Lung (tissue), 4 donors: ENCODE measurements around a stretch of chr13.

DNA sequence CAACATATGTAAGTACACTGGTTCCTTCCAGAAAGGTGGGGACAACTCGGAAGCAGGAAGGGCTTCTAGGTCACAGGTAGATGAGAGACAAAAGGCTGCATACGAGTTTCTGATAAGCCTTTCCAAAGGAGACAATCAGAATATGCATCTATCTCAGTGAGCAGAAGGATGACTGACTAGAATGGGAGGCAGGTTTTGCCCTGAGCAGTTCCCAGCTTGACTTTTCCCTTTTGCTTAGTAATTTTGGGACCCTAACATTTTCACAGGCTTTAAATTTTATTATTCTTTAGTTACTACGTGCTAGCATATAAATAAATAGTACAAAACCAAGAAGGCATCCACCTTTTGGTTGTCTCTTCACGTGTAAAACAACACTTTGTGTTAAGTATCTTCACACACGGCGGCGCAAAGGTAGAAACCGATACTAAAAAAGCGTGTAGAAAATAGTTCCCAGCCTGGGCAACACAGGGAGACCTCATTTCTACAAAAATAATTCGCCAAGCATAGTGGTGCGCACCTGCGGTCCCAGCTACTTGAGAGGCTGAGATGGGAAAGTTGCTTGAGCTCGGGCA, 782 bp upstream of the ERCC5 start:
- PRO-cap = no peak
- RAMPAGE, long total RNA = no peak
- RRBS = no CpG with 5 or more reads among the region's 13 CpGs

- PRO-cap = no peak
- RAMPAGE, long total RNA = no peak
- RRBS = no CpG with 5 or more reads among the region's 13 CpGs
These were observed 56.9 kb downstream of the ERCC5 start for GRCh38 chr13:102902576-102903199.

GRCh38 chr13:105979240-105980090, 513.6 kb downstream of the DAOA start:
- PRO-cap = no peak
- RAMPAGE, long total RNA = no peak
- RRBS = no CpG with 5 or more reads among the region's 11 CpGs

- PRO-cap = no peak
- RAMPAGE, long total RNA = no peak
- RRBS = no CpG with 5 or more reads among the region's 13 CpGs
These were observed 431.5 kb downstream of the EFNB2 start for GRCh38 chr13:106103687-106104647.

- PRO-cap = no peak
- RAMPAGE, long total RNA = no peak
- RRBS = no CpG with 5 or more reads among the region's 34 CpGs
These were observed 322.0 kb downstream of the EFNB2 start for GRCh38 chr13:106213297-106214108.

GRCh38 chr13:106344103-106344643, 191.3 kb downstream of the EFNB2 start:
- PRO-cap = no peak
- RAMPAGE, long total RNA = no peak
- RRBS = no CpG with 5 or more reads among the region's 4 CpGs

DNA sequence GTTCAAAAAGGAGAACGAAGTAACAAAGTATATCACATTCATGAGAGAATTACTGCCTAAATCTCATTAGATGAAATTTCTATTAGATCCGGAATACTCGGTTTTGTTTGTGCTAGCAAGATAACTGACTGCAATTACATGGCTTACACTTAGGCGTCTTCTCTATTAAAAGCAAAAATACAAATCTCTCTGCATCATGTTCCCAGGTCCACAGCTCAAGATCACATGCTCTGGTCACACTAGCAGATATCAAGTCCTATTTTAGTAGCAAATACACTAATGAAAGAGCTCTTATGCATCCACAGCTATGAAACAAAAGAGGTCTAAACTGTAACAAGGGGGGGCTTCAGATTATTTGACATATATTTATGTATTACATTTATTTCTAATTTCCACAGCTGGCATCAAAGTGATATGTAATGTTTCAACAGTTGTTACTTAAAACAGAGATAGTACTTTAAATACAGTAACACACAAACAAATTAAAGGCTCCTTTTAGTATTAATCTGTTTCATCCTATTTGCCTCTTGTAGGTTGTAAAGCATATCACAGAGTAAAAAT, 53.5 kb downstream of the EFNB2 start:
- PRO-cap = no peak
- RAMPAGE, long total RNA = no peak
- RRBS = no CpG with 5 or more reads among the region's 4 CpGs

DNA sequence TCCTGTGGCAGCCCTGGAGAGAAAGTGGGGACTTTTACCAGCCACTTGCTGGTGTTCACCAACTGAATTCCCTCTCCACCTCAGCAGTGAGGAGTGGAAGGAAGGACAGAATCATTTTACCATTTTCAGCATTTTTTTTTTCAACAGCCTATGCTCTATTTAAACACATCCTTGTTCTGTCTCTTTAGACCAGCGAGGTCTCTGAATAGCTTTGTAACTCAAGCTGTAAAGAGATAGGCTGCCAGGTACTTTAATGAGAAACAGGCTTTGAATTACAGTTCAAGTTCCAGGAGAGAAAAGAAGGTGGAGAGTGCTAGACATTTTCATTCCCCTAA, 38.9 kb downstream of the EFNB2 start:
- PRO-cap = no peak
- RAMPAGE, long total RNA = no peak
- RRBS = no CpG with 5 or more reads among the region's 1 CpG

DNA sequence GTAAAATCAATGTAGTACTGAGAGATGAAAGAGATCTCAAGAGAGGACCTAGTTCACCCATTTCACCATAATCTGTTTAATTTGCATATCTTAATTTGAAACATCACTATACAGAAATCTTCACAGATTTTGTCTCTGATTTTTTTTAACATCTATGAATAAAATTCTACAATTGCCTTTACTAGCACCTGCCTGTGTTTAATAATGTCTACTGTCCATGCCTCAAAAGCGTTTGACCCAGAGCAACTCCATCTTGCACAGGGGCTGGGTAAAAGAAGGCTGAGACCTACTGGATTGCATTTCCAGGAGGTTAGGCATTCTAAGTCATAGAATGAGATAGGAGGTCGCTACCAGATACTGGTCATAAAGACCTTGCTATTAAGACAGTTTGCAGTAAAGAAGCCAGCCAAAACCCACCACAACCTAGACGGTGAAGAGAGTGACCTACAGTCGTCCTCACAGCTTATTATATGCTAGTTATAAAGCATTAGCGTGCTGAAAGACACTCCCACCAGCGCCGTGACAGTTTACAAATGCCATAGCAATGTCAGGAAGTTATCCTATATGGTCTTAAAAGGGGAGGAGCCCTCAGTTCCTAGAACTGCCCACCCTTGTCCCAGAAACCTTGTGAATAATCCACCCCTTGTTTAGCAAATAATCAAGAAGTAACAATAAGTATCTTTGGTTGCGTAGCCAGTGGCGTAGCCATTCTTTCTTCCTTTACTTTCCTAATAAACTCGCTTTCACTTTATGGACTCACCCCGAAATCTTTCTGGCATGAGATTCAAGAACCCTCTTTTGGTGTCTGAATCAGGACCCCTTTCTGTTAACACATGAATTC, 227.7 kb upstream of the ARGLU1 start:
- PRO-cap = no peak
- RAMPAGE, long total RNA = no peak
- RRBS = no CpG with 5 or more reads among the region's 11 CpGs

DNA sequence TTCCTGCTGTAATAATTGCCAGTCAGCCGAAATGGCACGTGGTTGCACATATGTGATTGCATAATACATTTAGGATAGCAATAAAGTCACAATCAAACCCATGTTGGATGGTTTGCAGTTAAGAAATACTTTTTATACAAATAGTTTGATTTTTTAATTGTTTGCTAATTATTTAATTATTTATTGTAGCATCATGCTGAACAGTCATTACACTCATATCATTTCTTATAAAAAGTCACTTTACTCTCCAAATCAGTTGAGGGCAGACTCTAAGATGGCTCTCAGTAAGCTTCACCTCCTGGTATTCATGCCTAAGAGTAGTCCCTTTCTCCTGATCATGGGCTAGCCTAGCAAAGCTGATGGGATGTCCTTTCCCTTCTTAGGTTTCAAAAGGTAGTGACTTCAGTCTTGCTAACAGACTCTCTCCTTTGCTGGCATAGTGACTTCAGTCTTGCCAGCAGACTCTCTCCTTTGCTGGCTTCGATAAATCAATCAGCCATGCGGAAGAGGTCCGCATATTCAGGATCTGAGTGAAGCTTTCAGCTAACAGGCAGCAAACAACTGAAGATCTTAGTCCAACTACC, 465.5 kb downstream of the NALF1 start:
- PRO-cap = no peak
- RAMPAGE, long total RNA = no peak
- RRBS = no CpG with 5 or more reads among the region's 5 CpGs

- PRO-cap = no peak
- RAMPAGE, long total RNA = no peak
- RRBS = no CpG with 5 or more reads among the region's 5 CpGs
These were observed 286.3 kb downstream of the NALF1 start for GRCh38 chr13:107581036-107581329.

DNA sequence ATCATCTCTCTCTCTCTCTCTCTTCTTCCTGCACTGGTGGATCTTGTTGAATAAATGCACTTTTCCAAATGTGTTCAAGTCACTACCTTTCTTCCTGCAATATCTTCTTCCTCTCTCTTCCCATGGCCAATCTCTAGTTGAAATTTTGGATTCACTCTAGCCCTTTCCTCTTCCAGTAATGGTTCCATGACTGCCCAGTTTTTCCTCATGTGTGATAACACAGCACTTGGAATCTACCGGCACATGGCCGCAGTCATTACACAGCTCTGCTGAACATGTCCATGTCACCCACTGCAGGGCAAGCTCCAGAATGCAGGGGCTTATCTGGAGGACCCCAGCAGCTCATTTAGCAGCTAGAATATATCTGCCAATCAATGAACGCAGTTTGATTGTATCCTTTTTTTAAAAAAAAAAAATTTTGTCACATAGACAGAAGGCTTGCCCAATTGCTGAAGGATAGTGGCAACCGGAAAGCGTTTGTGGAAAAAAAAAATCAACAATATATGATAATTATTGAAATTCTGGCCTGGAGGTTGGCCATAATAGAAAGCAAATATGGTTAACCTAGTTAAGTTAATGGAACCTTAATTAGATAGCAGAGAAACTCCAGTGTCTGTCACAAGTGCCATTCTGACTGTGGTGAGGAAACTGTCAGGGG, 78.8 kb downstream of the NALF1 start:
- PRO-cap = no peak
- RAMPAGE, long total RNA = no peak
- RRBS = no CpG with 5 or more reads among the region's 5 CpGs

DNA sequence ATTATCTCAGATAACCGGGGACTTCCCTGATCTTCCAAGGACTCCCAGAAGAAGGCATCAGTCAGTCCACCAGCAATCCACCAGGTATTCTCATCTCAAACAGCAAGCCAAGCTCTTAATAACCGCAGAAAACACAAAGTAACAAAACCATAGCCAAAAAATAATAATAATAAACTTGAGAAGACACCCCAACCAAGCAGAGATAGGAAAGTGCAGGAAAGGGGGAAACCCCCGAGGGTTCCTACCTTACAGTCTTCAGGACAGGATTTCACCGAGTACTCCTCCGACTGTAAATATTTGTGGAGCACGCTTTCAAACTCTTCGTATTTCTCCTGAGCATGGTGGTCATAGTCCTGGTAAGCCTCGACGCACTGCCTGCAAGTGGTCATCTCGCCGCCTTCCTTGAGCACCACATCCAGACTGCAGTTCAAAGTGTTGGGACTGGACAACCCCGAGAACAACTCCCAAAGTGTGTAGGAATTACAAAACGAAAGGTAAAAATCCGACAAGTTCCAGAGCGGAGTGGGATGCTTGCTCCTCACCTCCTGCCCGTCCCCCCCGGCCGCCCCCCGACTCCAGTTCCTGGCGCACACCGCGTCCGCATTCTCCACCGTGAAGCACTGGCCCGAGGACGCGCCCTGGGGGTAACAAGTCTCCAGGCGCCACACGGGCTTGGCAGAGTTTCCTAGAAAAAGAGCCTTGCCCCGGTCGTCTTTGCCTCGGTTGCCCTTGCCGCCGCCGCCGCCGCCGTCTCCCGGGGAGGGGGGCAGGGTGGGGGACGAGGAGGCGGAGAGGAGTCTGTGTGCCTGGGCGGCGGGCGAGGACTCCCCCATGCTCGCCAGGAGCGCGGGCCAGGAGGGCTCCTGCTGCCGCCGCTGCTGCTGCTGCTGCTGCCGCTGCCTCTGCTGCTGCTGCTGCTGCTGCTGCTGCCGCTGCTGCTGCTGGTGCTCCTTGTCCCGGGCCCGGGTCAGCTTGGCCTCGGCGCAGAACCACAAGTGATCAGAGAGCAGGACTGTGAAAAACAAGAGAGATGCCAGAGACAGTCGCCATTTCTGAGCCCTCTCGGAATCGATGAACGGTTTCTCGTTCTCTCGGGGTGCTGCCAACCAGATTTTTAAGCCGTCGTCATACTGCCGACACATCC, 1.5 kb downstream of the NALF1 start:
- PRO-cap = no peak
- RAMPAGE, long total RNA = no peak
- RRBS = 4% methylated on average over 10 of the region's 64 CpGs

DNA sequence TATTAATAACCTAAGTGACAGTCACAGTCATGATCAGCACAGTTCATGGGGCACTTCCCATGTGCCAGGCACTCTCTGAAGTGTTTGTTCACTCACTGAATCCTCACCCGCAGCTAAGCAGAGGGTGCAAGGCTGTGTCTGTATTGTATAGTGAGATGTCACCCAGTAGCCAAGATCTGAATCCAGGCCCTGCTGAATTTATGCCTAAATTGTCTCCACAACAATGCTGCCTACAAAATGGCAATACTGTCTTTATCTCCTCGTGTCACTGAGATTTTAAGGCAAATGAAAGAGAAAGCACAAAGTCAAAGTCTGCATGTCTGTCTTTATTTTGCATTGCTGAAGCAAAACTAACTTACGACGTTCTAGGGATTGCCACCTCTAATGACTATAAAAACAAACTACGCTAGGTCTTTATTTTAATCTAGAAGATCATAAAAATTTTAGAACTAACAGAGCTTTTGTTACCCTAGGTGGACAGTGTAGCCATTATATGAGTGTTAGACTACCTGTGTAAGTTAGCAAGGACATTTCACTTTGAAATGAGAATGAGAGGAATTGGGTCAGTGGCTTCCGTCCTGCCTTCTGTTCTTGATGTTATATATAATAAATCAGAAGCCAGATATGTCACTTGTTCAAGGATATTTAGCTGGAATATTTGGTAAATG, 286.9 kb downstream of the MYO16 start:
- PRO-cap = no peak
- RAMPAGE, long total RNA = no peak
- RRBS = no CpG with 5 or more reads among the region's 6 CpGs

GRCh38 chr13:108957935-108958207, 328.5 kb downstream of the MYO16 start:
- PRO-cap = no peak
- RAMPAGE, long total RNA = no peak

- PRO-cap = no peak
- RAMPAGE, long total RNA = no peak
- RRBS = no CpG with 5 or more reads among the region's 6 CpGs
These were observed 514.3 kb downstream of the IRS2 start for GRCh38 chr13:109271855-109272722.

DNA sequence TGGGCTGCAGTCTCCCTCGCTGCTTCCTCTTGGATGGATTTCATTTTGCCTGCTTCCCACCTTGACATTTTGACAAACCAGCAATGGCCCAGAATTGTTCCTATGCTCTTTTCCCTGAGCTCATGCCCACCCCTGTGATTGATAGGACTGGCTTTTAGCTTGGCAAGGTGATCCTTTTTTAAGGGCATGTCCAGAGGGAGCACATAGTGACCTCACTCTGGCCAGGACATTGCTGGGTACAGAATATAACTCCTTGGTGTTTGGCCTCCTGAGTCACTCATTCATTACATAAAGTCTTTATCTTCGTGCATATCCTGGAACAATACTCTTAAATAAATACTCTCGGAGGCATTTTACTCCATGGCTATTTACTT, 210.2 kb downstream of the IRS2 start:
- PRO-cap = no peak
- RAMPAGE, long total RNA = no peak
- RRBS = no CpG with 5 or more reads among the region's 3 CpGs

DNA sequence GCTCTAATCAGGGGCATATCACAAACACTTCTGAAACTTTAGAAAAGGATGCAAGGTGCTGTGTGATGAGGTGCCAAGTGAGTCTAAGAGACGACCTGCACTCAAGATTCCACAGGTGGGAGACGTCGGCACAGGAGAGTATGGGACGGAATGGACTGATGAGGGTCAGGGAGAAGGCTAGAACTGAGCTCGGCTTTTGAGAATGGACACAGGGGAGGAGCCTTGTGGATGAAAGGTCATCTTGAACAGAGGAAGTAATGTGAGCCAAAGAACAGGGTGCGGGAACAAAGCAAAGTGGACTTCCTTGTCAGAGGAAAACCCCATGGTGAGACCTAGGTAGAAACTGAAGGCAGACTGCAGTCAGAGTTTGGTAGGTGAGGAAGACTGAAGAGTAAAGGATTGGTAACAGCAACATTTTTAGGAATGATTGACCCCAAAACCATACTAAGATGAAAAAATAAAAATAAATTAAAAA, 199.3 kb downstream of the IRS2 start:
- PRO-cap = no peak
- RAMPAGE, long total RNA = no peak
- RRBS = no CpG with 5 or more reads among the region's 6 CpGs

DNA sequence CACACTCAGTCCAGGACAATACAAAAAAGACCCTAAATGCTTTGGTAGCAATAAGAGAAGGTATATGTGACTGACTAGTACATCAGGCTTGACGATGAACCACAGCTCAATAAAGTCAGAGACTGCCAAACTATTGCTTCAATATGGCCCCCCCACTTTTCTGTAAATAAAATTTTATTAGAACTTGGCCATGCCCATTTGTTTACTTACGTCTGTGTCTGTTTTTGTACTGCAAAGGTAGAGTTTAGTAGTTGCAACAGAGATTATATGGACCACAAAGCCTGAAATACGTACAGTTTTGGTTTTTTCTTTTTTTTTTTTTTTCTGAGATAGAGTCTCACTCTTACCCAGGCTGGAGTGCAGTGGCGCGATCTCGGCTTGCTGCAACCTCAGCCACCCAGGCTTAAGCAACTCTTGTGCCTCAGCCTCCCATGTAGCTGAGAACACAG, 136.6 kb downstream of the IRS2 start:
- PRO-cap = no peak
- RAMPAGE, long total RNA = no peak
- RRBS = no CpG with 5 or more reads among the region's 6 CpGs

GRCh38 chr13:109780610-109781508, 5.5 kb downstream of the IRS2 start:
- PRO-cap = no peak
- RAMPAGE, long total RNA = no peak
- RRBS = no CpG with 5 or more reads among the region's 16 CpGs